Ovary (tissue), 7 donors: ENCODE results near the gene TPST2.

DNA sequence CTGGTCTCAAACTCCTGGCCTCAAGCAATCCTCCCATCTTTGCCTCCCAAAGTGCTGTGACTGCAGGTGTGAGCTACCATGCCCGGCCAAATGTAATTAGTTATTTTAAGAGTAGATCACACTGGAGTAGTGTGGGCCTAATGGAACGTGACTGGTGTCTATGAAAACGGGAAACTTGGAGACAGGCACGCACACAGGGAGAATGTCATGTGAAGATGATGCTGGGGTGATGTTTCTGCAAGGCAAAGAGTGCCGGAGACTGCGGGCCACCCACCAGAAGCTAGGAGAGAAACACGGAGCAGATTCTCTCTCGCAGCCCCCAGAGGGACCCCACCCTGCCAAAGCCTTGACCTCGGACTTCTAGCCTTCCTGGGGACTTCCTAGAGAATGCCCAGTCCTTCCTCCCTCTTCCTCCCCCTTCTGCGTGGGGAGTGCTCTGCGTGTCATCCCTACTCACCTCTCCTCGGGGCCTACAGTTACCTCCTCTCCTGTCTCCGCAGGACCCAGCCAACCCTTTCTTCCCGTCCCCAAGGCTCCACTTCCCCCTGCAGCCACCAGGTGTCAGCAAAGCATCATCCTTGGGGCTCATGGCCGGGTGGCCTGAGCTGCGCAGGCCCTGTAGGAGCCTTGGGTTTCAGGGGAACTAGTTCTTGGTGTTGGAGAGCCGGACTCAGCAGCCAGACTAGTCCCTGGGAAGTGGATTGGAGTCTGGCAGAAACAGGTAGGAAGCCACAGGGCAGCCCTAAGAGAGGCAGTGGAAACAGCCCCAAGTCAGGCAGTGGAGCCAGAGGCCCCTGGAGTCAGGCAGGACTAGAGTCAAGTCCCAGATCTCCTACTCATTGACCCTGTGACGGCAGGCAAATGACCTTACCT is 102.1 kb upstream of the GRK3 start:
- PRO-cap, 7 experiments: no peak in any of the 7 experiments
- RAMPAGE, long total RNA, 2 experiments: no peak in any of the 2 experiments

DNA sequence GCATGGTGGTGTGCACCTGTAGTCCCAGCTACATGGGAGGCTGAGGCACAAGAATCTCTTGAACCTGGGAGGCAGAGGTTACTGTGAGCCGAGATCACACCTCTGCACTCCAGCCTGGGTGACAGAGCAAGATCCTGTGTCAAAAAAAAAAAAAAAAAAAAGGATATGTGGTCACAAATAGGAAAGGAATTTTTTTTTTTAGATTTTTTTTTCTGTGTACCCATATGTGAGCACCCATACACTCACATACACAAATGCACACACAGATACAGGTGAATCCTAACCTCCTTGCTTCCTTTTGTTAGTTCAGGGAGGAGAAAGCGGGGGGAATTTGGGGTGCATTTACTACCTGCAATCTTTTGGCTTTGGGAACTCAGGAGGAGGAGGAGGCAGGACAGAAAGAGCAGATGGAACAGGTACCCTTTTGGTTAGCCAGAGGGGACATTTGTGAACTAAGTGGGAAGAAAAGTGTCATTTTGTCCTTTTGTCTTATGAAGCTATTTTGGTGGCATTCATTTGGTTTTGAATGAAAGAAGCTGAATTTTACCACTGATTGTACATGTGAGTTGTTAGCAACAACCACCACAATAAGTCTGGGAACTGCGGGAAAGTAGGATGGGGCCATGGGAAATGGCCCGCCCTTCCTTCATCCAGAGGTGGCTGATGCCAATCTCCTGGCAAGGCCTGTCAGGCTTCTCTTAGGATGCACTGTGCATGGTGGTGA is 92.9 kb upstream of the GRK3 start:
- PRO-cap, 7 experiments: no peak in any of the 7 experiments
- RAMPAGE, long total RNA, 2 experiments: no peak in any of the 2 experiments

DNA sequence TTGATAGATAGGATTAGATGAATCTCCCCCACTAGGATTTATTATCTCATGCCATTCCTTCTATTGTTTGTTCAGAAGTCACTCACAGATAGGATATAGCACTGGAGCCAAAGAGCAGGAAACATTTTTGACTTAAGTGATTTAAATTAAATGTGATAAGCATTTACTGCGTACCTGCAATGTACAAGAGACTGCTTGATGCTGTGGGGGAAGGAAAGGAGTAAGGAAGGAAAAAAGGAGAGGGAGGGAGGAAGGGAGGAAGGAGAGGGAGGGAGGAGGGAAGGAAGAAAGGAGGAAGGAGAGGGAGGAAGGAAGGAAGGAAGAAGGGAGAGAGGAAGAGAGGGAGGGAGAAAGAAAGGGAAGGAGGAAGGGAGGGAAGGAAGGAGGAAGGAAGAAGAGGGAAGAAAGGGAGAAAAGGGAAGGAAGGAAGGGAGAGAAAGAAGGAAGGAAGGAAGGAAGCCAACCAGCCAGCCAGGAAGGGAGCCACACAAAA is 44.1 kb upstream of the MYO18B start:
- PRO-cap, 7 experiments: no peak in any of the 7 experiments
- RAMPAGE, long total RNA, 2 experiments: no peak in any of the 2 experiments

- PRO-cap, 7 experiments: no peak in any of the 7 experiments
- RAMPAGE, long total RNA, 2 experiments: no peak in any of the 2 experiments
These were observed 159.0 kb downstream of the MYO18B start for GRCh38 chr22:25900954-25901443.

GRCh38 chr22:26527532-26528337 is 15.5 kb upstream of the TFIP11 start:
- PRO-cap, 7 experiments: no peak in any of the 7 experiments
- RAMPAGE, long total RNA, 2 experiments: no peak in any of the 2 experiments

GRCh38 chr22:26559769-26560579 is 30.0 kb downstream of the TPST2 start:
- PRO-cap, 7 experiments: no peak in any of the 7 experiments
- RAMPAGE, long total RNA, 2 experiments: no peak in any of the 2 experiments

- PRO-cap, 7 experiments: no peak in any of the 7 experiments
- RAMPAGE, long total RNA, 2 experiments: no peak in any of the 2 experiments
These were observed 16.7 kb downstream of the TPST2 start for GRCh38 chr22:26573219-26573716.

- PRO-cap, 7 experiments: peak in 7 of 7 experiments; most common plus-strand start chr22:26590220 (in 7); most common minus-strand start chr22:26590103 (in 7)
- RAMPAGE, long total RNA, 2 experiments: start-site peak on the minus strand in 2 of 2 experiments, at chr22:26590087-26590129 at its widest, 18 to 54 reads per replicate
These were observed at the start of gene TPST2 for GRCh38 chr22:26590013-26590666. Gene TPST2, minus strand, starts transcription at chr22:26590132.

- PRO-cap, 7 experiments: peak in 1 of 7 experiments; most common minus-strand start chr22:26632712 (in 1)
- RAMPAGE, long total RNA, 2 experiments: no peak in any of the 2 experiments
These were observed 10.9 kb downstream of the CRYBA4 start for GRCh38 chr22:26632500-26633253.

DNA sequence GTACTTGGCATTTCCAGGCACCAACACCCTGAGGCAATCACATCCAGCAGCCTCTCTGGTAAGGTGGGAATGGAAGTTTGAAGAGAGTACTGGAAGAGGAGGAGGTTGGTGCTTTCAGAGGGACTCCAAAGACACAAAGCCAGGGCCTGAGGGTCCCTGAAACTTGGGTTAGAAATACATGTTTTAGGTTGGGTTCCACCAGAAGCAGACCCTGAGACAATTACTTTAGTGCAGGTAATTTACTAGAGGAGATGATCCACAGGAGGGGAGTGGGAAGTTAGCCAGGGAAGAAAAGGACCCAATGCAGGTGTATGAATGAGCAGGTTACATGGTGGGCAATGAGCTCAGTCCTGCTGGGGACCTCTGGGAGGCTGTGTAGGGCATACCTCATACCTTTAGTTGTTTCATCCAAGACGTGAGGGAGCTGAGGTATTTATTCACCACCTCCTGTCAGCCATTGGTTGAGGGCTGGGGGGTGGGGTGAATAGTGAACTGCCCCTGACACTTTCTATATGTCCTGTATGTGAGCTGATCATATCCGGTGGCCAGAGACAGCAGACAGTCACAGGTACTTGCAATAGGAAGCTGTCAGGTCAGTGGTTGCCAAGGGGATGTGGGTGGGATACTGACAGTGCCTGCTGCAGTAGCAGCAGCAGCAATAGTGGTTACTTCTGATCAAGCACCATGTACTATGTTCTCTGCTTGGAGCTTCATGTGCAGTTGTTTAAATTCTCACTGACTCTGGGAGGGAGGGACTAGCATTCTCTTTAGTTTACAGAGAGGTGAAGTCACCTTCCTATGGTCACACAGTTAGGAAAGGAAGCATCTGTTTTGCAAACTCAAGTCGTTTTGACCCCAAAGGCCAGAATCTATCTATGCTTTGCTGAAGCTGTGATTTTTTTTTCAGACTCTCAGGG is 89.4 kb downstream of the CRYBA4 start:
- PRO-cap, 7 experiments: no peak in any of the 7 experiments
- RAMPAGE, long total RNA, 2 experiments: no peak in any of the 2 experiments

DNA sequence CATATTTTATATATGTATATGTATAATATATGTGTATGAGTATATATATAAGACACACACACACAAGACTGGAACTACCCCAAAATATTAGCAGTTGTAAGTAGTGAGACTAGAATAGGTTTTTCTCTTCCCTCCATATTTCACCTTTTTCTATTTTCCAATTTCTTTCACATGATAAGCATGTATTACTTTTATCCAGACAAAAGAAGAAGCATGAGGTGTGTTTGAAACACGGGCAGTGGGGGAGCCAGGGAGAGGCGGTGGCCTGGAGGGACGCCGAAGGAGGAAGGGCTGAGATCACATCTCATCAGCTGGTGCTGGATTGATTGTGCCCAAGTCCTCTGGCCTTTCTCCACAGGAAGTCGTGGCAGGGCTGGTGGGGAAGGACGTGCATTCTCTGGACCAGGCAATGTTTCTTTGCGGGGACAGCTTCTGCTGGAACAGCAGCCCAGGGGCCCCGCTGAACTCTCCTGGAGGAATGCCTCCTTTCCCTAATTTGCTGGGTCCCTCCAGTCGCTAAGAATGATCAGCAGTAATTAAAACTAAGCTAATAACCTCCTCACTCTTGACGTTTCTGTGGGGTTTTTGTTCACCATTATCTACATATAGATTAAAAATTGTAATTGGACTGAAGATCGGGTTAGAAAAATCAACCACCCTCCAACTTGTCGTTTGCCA is 118.5 kb downstream of the CRYBA4 start:
- PRO-cap, 7 experiments: no peak in any of the 7 experiments
- RAMPAGE, long total RNA, 2 experiments: no peak in any of the 2 experiments

GRCh38 chr22:27218370-27219083 is 583.0 kb downstream of the MN1 start:
- PRO-cap, 7 experiments: peak in 6 of 7 experiments; most common plus-strand start chr22:27218820 (in 3); most common minus-strand start chr22:27218594 (in 2)
- RAMPAGE, long total RNA, 2 experiments: no peak in any of the 2 experiments

DNA sequence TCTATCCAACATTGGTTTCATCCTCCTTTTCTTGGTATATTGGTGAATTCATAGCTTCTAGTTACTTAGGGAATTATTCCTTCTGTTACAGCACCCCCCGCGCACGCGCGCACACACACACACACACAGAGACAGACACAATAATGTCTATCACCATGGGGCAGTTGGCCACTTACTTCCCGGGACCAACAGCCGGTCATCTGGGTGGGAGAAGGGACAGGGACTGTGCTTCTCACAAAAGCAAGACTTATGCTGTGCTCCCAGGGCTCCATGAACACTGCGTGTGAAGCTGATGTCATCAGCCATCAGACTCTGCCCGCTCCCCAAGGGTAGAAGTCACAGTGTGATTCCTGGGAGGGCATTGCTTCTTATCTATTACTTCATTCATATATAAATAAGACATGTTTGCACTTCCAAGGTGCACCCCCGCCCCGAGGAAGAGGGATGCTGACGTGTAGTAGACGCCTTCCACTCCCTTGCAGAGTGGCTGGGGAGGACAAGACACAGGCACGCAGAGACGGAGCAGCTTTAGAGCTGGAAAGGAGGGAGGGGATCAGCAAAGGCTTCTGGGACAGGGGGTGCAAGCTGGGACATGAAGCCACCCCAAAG is 558.7 kb downstream of the MN1 start:
- PRO-cap, 7 experiments: no peak in any of the 7 experiments
- RAMPAGE, long total RNA, 2 experiments: no peak in any of the 2 experiments

DNA sequence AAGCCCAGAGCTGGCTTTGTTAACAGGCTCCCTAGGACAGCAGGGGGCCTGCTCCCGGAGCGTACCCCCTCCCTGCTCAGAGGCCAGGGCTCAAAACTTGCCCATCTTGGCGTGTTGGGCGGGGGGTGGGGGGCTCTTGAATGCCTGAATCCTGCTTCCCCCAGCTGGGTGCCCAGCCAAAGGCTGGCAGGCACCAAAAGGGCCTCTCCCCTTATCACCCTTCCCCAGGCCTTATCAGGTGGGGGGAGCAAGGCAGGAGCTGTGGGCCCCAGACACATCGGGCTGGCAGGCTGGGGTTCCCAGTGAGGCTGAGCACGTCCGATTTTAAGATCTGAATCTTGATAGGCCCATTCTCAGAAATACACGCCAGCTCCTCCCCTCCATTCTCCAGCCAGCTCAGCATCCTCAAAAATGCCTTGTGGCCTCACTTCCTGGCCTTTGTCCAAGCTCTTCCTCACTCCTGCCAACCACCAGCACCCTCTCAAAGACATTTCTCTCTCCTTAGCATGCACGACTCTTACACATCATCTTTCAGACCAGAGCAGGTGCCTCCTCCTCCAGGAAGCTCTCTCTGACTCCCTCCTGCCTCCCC is 384.8 kb downstream of the MN1 start:
- PRO-cap, 7 experiments: no peak in any of the 7 experiments
- RAMPAGE, long total RNA, 2 experiments: no peak in any of the 2 experiments

DNA sequence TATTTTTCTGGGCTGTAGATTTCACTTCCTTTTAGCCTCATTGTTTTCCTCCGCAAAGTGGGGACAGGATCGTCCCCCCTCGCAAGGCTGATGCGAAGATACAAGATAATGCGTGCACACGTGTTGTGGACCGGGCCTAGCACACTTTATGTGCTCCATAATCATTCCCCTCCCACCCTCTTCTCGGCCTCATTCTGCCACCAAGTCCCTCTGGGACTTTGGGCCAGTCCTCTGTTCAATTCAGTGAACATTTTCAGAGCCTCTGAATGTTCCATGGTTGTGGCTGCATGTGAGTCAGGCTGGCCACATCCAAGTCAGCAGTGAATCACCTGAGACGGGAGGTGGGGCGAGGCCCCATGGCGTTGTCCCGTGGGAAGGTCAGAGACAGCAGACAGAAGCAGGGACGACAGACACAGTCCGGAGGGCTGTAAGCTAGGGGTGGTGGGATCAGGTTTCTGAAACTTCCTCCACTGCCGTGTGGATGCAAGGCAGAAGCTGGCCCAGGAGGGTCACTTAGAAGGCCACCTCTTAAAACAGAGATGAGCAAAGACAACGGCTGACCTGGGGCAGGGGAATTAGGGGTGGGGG is 324.9 kb downstream of the MN1 start:
- PRO-cap, 7 experiments: no peak in any of the 7 experiments
- RAMPAGE, long total RNA, 2 experiments: no peak in any of the 2 experiments

- PRO-cap, 7 experiments: peak in 1 of 7 experiments; most common minus-strand start chr22:27551214 (in 1)
- RAMPAGE, long total RNA, 2 experiments: no peak in any of the 2 experiments
These were observed 250.5 kb downstream of the MN1 start for GRCh38 chr22:27551141-27551467.

- PRO-cap, 7 experiments: no peak in any of the 7 experiments
- RAMPAGE, long total RNA, 2 experiments: no peak in any of the 2 experiments
These were observed 75.0 kb downstream of the MN1 start for GRCh38 chr22:27726109-27727359.

- PRO-cap, 7 experiments: peak in 1 of 7 experiments; most common plus-strand start chr22:27750113 (in 1)
- RAMPAGE, long total RNA, 2 experiments: no peak in any of the 2 experiments
These were observed 51.9 kb downstream of the MN1 start for GRCh38 chr22:27749459-27750338.

GRCh38 chr22:27799630-27800158 is 1.9 kb downstream of the MN1 start:
- PRO-cap, 7 experiments: no peak in any of the 7 experiments
- RAMPAGE, long total RNA, 2 experiments: no peak in any of the 2 experiments

GRCh38 chr22:27962759-27963159 is 43.7 kb upstream of the PITPNB start:
- PRO-cap, 7 experiments: no peak in any of the 7 experiments
- RAMPAGE, long total RNA, 2 experiments: no peak in any of the 2 experiments